Metastatic Breast Carcinoma in the Brain (tissue), 10 donors: ENCODE measurements around a stretch of chr1.

DNA sequence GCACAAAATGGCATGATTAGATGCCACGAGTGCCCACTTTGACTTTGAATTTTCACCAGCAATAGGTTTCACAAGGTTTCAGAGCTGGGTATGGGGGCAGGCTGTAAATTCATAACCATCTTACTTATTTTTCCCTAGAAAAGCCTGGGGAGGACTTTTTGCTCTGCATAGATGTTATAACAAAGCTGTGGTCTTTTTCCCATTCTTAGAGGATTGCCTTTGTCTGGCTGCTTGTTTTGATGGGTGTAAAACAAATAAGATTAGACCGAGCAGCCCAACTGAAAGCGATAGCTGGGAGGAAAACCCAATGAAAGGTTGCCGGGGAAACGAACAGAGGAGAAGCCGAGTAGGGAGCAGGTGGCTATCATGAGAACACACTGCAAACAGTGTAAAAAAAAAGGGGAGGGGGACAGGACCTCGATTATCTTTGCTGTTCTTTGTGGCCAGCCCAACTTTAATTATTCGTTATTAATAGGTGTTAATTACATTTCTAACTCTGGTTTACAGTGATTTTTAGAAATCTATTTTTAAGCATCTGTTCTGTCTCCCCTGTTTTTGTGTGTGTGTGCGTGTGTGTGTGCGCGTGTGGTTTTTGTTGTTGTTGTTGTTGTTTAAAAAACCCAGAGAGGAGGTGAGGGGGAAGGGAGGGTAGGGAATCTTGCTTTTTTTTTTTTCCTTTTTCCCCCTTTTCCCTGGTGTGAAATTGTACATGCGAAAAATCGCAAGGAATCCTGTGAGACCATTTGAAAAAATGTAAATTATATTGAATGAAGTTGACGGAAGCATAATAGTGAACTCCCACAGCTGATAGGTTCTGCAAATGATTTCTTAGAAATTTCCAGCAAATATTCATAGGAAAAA is 2.1 kb downstream of the ELAVL4 start:
- PRO-cap, 10 experiments, result no peak in any of the 10 experiments

GRCh38 chr1:50175579-50176141 is 66.9 kb downstream of the ELAVL4 start:
- PRO-cap, 10 experiments, result no peak in any of the 10 experiments

DNA sequence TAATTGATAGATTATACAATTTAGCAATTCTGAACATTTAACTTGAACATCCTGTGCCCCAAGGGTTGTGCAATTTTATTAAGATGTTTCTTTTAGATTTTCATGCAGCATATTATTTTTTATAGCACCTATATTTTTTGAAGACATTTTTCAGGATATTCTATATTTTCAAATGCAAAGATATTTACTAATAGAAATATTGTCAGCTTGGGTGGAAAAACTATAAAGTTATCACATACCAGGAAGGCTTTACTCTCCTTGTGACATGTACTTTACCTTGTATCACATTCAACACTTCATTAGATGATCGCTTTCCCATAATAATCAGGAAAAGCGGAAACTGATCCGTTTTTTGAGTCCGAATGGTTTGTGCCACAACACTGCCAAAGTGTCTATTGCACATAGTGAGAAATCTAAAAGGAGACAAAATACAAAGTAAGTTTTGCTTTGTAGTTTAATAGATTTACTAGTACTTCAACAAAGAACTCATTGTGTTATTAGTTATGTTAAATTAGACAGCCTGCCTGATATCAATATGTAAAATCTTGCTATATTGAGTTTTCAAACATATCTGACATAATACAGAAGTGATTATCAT is 116.2 kb upstream of the DMRTA2 start:
- PRO-cap, 10 experiments, result no peak in any of the 10 experiments

GRCh38 chr1:50758444-50759236 is 201.4 kb downstream of the FAF1 start:
- PRO-cap, 10 experiments, result no peak in any of the 10 experiments

DNA sequence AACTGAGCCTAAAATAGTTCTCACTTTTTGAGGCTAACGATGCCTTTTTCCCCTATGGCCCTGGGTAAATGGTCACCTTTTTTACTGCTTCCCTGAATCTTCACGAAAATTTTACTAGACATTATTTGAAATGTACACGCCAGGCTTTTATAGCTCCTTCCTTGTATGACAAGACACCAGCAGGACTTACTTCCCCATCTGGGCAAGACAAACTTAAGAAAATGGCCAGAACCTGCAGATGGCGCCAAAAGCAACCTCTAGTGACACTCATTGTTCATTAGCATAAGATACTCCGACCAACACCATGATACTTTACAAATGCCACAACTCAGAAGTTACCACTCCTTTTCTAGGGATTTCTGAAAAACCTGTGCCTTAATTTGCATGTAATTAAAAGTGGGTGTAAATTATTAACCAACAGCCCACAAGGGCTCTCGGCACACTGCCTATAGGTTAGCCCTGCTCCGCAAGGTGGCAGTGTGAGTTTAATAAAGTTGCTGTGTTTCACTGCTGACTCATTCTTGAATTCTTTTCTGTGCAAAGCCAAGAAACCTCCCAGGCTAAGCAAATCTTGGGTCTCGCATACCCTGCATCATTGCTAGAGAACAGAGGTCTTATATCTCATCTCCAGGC is 86.6 kb downstream of the FAF1 start:
- PRO-cap, 10 experiments, result no peak in any of the 10 experiments

GRCh38 chr1:50908106-50908549 is 51.9 kb downstream of the FAF1 start:
- PRO-cap, 10 experiments, result no peak in any of the 10 experiments

- PRO-cap, 10 experiments, result peak in 1 of 10 experiments; most common plus-strand start chr1:50985486 (in 1); most common minus-strand start chr1:50985282 (in 1)
Observed at GRCh38 chr1:50985070-50985708, 15.1 kb downstream of the CDKN2C start.

DNA sequence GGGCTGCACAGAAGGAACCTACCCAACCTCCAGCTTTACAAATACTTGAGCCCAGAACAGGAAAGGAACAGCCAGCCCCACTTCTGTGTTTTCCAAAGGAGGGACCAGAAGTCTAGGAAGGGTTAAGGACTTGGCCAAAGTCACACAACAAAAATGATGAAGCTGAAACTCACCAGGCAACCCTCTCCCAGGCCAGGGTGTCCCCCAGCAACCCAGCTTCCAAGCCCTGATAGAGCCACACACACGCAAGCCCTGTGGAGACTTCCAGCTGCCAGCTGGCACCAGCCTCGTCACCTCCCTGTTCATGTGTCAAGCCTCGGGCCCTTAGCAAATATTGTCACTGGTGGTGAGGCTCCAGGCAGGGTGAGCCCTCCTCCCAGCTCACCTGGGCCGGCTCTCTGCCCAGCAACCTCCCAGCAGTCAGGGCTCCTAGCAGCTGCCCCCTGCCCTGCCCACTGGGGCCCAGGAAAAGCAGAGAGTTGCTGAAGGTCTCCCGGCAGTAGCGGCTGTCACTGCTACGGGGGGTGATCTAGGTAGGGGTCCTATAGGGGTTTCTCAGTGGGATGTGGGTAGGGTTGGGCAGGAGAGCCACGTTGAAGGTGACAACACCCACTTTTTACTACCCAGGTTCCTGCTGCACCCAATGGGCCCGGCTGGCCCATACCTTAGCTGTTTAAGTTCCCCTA is 942 bp downstream of the TTC39A start:
- PRO-cap, 10 experiments, result peak in 9 of 10 experiments; most common plus-strand start position 384 of the sequence (in 4); most common minus-strand start position 304 of the sequence (in 2)

GRCh38 chr1:51336030-51336333 is 5.6 kb upstream of the TTC39A start:
- PRO-cap, 10 experiments, result no peak in any of the 10 experiments

GRCh38 chr1:51344257-51345482 is 14.3 kb upstream of the TTC39A start:
- PRO-cap, 10 experiments, result peak in 4 of 10 experiments; most common plus-strand start chr1:51344784 (in 1); most common minus-strand start chr1:51345084 (in 2)

DNA sequence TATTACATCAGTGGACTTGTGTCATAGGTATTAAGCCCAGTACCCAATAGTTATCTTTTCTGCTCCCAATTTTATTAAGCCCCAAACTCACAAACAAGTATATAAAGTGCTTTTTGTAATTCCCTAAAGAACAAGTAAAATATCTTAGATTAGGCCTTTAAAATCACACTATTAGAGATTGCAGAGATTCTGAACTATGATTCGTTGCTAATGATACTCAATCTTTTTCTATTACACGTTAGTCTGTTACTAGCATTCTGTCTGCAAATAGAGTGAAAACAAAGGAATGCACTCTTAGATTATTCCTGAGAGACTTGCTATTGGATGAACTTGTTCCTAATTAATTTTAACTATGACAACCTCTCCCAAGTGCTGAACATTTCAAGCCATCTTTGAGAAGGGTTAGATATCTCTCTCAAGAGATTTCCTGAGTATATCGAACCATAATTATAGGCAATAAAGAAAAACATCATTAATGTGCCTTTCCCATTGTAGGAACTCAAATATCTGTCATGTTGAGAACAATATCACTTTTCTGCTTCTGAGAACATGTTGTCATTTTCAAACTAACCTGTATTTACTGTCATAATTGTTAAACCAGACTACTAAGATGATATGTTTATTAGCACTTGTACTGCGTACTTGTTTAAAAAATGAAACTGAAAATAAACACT is 4.5 kb downstream of the EPS15 start:
- PRO-cap, 10 experiments, result no peak in any of the 10 experiments

DNA sequence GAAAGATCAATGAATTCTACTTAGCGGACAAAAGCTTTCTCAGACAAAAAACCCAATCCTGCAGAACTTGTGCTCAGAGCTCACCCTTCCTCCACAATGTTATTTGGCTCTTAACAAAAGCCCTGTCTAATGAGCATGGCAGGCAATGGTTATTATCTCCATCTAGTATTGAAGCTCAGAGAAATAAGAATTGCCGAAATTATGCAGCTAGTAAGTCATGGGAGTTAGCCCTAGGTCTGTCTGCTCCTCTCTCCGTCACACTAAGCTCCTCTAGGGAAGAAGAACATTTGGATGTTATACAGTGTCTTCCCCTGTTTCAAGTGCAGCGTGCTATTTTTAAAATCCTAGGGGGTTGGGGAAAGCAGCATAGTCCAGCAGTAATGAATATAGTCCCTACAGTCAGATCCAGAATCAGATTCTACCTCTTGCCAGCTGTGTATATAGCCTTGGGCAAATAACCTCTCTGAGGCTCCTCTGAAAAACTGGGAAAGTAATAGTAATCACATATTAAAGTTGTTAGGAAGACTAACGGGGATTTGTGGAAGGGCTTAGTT is 44.6 kb upstream of the OSBPL9 start:
- PRO-cap, 10 experiments, result no peak in any of the 10 experiments

DNA sequence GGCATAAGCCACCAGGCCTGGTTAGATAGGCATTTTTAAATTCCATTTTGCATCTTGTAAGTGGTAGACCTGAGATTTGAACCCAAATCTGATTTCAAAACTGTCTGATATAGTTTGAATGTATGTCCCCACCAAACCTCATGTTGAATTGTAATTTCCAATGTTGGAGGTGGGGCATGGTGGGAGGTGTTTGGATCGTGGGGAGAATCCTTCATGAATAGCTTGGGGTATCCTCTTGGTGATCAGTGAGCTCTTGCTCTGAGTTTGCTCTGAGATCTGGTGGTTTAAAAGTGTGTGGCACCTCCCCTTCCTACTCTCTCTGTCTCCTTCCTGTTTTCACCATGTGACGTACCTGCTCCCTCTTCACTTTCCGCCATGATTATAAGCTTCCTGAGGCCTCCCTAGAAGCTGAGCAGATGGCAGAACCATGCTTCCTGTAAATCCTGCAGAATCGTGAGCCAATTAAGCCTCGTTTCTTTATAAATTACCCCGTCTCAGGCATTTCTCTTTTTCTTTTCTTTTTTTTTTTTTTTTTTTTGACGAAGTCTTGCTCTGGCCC is 40.0 kb upstream of the OSBPL9 start:
- PRO-cap, 10 experiments, result no peak in any of the 10 experiments

DNA sequence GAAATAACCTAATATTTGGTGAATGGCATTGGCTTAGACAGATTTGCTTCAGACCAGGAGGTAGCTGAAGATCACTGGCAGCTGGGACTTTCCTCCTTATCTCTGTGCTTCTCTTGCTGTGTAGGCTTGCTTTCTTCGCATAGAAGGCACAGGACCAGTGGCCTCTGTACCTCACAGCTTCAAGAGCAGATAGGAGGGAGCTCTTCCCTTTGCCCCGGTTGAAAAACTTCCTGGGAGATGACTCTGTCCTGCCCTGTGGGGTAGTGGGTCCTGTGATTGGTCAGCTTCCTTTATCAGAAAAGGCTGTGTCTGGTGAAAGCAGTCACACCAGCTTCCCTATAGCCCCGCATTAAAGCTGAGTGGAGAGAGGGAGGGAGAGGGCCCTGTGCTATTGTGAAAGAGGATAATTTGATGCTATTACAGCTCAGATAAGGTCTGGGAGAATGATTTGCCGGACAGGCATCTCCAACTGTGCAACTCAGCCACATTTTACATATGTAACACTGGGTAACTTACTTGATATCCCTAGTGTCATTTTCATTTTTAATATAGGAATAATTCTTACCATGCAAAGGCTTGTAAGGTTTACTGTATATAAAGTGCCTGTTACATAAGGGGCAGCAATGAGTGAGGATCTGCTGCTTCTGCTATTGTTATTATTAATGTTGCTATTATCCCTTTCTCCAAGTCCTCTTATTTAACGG is 31.5 kb downstream of the OSBPL9 start:
- PRO-cap, 10 experiments, result no peak in any of the 10 experiments

GRCh38 chr1:51660973-51661320 is 44.1 kb downstream of the OSBPL9 start:
- PRO-cap, 10 experiments, result no peak in any of the 10 experiments

DNA sequence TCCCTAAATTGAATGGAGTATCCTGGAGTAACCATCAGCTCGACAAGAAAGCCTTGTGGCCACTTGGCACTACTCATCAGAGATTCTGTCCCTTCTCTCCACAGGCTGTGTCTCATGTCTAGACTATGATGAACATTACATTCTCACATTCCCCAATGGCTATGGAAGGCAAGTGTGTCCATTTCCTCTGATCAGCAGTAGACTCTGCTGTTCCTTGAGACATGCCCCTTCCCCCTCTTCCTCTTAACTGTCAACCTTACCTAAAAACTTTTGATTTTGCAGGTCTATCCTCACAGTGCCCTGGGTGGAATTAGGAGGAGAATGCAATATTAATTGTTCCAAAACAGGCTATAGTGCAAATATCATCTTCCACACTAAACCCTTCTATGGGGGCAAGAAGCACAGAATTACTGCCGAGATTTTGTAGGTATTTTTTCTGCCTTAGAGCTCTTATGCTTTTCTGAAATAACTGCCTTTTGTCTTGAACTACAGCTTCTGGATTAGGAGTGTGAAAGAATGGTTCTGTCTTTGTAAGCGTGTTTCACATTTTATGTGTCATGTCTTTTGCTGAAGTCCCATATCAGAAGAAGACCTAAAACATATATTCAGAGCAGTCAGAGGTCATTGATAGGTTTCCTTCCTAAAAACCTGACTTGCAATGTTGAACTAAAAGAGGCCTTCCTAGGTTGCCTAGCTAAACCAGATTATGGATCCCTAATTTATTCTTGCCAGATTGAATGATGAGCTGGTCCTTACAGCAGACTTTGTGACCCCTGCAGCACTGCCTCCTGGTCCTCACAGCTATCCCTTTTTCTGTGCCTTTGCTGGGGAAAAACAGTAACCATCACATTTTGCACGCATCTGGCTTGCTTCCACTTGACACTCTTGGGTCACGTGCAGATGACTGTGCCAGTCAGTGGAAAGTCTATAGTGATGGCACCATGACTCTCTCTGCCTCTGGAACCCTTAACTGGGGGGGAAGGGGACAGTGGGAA is 94.1 kb downstream of the NRDC start:
- PRO-cap, 10 experiments, result no peak in any of the 10 experiments

DNA sequence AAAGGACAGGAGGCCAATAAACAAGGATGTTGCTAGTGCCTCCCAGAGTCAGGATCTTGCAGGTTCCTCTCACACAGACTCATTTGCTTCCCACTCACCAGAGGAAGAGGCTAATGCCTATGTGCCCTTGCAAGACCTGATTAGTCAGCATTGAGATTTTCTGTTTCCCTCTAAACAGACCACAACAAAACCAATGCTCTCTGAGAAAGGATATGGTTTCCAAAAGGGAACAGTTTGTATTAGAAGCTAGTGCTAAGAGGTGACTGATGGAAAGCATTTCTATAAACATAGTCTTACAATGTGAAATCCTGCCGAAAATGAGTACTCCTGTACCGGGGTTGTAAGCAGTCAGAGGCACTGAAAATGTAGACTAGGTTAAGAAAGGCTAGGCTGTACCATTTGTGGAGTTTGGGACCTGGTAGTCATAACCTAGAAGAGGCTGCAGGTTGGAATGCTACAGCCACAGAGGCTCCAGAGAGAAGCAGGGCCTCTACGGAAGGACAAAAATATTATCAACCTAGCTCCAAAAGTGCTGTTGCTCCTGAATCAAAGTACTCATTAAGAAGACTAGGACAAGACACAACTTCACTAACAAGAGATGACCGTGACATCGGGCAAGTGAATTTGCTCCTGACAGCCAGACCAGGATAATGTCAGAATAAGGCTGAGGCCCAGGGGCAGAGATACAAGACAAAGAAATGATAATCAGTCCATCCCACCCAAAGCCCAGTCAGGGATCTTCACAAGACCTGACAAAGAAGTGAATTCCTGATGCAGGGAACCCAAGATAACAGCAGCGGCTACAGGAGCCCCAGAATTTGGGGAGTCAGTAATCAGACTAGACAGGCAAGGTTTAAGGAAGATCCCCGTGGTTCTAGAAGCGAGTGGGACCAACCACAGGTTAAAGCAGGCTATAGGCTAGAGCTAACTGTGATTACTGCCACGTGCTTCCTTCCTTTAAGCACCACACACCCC is 85.3 kb downstream of the NRDC start:
- PRO-cap, 10 experiments, result no peak in any of the 10 experiments

DNA sequence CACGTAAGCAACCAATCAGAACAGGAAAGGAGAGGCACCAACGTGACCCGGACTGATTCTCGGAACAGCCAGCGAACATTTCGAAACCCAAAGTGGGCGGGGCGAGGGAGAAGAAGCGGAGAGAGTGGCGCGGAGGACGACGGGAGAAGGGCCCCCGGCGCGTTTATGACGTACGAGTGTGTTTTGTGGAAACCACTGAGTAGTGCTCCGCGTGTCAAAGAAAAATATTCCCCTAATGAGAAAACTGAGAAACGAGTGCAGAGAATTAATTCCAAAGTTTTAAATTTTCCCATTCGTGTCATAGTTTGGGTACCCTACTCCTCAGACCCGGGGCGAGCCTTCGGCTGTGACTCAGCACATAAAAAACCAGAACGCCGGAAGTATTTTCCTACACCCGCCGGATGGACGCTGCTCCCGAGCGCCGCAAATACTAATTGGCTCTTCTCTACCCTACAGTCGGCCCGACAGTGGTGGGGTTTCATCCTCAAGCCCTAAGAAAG is 367 bp upstream of the NRDC start:
- PRO-cap, 10 experiments, result peak in 10 of 10 experiments; most common plus-strand start position 389 of the sequence (in 9); most common minus-strand start position 360 of the sequence (in 4)

- PRO-cap, 10 experiments, result no peak in any of the 10 experiments
Observed at GRCh38 chr1:52019825-52020780, 13.5 kb downstream of the KTI12 start.

- PRO-cap, 10 experiments, result no peak in any of the 10 experiments
Observed at GRCh38 chr1:52020781-52021259, 12.8 kb downstream of the KTI12 start.